Measurements from ENCODE around the gene SERINC1.

GRCh38 chr6:122470959-122472160, at the start of gene SERINC1:
TSS of gene SERINC1 (minus strand) at chr6:122471807.
- PRO-cap, result unidirectional peak, plus-strand start at chr6:122471217; bidirectional peak, plus-strand start at chr6:122471552, minus-strand start at chr6:122471497; bidirectional peak, plus-strand start at chr6:122471934, minus-strand start at chr6:122471811

DNA sequence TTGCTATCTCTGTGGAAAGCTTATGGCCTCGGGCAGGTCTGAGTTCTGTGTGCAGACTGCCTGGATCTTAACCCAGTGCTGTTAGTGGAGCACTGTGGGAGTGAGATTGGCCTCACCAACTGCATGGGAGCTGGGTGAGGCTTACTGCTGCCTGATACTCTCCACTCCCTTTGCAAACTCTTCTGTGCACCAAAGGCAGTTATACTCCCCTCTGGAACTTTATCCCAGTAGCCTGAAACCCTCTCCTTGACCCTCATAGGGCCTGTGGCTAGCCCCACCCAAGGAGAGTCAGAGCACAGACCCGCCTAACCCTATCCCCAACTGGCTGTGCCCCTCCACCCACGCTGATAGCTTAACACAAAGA, 41.4 kb upstream of the PKIB start:
- PRO-cap, result no peak

- PRO-cap, result no peak
Measured at GRCh38 chr6:125201842-125202705, 48.5 kb downstream of the TPD52L1 start.

GRCh38 chr6:125205968-125206402, 52.4 kb downstream of the TPD52L1 start:
- PRO-cap, result no peak

GRCh38 chr6:125598383-125598731, 151.1 kb upstream of the HEY2 start:
- PRO-cap, result no peak

DNA sequence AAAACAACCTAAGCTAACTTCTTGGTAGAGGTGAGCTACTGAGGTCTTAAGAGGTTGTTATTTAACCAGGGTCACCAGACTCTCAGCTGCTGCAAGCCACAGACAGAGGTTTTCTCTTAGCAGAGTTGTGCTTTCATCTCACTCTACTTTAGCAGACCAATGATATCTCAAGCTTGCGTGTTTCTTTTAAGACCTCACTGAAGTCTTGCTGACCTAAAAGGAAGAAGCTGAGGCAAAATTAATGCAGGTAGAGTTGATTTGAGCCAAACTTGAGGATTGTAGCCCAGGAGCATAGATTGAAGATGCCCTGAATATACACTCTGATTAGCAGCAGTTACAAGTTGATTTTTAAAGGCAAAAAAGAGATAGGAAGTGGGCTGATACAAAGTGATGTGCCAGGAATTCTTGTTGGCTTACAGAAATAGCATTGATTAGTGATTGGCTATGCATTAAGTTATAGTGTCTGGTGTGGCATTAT, 43.7 kb downstream of the NCOA7 start:
- PRO-cap, result no peak

- PRO-cap, result no peak
Measured at GRCh38 chr6:125884894-125885352, 71.6 kb upstream of the HINT3 start.

DNA sequence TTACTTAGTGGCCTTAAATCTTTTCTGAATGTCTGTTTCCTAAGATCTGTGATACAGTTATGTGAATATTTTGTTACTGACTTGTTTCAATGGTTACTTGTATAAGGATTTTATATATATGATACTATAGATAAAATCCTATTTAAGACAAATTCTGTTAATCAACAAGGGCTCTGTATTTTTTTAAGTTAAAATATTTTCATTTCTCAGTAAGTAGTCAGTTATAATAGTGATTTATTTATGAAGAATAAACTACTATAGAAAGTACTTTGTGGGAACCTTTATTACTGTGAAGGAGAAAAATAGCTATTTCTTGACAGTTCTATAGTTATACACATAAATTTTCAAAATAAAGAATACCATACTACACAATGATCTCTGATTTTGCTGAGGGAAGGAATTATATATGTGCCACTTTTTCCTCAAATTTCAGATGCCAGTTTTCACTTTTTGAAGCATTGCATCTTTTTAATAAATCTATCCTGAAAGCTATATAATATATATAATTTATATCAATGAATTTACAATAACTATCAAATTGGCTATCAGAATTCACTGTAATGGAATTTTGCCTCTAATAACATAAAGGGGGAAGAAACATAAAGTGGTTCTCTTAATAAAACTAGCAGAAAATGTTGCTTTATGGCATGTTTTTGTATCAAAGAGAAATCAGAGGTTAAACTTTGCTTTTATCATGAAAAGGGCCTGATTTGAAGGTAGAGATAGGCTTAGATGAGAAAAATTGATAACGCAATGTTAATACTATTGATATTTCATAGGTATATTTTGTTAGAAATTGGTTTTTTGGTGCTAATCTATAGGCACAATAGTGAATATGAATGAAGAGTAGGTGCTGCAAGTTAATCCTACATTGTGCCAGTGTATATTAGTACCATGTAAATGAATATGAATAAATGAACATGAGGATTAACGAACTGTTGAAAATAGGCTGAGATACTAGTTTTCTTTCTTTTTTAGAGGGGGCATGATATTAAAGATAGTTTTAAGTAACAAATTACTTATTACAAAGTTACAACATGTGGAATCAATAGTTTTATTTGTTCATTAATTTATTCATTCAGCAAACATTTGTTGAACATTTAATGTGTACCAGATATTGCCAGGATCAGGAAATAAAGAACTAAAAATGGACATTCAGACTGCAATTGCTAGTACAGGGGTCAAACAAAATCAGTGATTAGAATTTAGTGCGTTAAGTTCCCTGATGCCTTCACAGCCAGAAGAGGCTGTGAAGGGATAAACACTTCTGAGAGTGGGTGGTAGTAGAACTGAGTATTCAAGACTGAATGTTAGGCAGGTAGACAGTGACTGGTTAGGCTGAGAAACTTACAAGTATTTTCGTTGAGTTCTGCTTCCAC, 8.1 kb upstream of the TRMT11 start:
- PRO-cap, result no peak

GRCh38 chr6:126050985-126051740, 64.8 kb downstream of the TRMT11 start:
- PRO-cap, result no peak

DNA sequence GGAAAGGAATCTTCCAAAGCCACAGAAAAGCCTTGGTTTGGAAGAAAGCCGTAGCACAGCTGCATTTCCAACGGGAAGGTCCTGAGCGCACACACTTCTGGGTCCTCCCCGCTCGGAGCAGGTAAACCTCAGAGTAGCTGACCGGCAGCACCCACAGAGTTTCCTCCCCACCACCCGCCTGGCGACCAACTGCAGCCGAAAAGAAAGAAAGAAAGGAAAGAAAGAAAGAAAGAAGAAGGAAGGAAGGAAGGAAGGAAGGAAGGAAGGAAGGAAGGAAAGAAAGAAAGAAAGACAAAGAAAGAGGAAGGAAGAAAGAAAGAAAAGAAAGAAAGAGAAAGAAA, 898 bp upstream of the RSPO3 start:
- PRO-cap, result no peak

DNA sequence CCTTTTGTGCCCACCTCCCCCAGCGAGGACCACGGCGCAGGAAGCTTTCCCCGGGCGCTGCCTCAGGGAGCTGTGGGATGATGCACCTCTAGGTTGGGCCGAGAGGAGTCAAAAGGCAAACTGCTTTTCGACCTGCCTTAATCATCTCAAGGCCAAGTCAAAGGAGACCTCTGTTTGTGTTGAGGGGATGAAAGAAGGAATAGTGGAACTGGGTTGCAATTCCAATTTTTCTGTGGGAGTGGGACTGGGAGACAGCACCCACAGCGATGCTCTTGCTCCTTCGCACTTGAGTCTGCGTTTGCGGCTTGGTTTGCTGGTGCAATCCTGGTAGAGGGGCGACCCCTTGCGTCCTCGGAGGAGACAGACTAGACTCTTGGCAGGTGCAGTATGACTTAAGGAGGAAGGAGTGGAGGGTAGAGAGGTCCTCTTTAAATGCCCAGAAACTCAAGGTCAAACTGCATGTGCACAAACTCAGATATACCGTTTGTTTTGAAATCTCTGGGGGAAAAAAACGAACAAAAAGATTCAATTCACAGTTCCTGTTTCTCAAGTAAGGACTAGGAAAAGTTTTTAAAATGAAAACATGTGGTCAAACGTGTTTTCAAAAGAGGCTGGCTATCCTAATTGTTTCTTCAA, 2.9 kb downstream of the RSPO3 start:
- PRO-cap, result no peak

DNA sequence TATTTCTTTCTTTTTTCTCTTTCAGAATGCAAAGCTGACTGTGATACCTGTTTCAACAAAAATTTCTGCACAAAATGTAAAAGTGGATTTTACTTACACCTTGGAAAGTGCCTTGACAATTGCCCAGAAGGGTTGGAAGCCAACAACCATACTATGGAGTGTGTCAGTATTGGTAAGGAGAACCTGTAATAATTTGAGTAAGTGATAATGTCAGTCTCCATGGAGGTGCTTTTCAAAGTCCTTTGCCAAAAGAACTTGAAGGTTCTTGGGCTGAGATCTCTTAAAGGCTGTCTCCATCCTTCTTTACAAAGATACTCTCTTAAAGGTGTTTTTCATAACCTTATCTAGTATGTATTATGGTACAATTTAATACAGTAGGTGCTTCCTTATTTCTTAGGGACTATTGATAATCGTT, 31.9 kb downstream of the RSPO3 start:
- PRO-cap, result no peak

GRCh38 chr6:127268868-127269239, 2.2 kb downstream of the RNF146 start:
- PRO-cap, result no peak

- PRO-cap, result no peak
Measured at GRCh38 chr6:127343725-127344384, 446 bp upstream of the ECHDC1 start.

- PRO-cap, result no peak
Measured at GRCh38 chr6:127380444-127380793, 37.0 kb upstream of the ECHDC1 start.

GRCh38 chr6:127514605-127515342, 55.6 kb upstream of the KIAA0408 start:
- PRO-cap, result no peak

DNA sequence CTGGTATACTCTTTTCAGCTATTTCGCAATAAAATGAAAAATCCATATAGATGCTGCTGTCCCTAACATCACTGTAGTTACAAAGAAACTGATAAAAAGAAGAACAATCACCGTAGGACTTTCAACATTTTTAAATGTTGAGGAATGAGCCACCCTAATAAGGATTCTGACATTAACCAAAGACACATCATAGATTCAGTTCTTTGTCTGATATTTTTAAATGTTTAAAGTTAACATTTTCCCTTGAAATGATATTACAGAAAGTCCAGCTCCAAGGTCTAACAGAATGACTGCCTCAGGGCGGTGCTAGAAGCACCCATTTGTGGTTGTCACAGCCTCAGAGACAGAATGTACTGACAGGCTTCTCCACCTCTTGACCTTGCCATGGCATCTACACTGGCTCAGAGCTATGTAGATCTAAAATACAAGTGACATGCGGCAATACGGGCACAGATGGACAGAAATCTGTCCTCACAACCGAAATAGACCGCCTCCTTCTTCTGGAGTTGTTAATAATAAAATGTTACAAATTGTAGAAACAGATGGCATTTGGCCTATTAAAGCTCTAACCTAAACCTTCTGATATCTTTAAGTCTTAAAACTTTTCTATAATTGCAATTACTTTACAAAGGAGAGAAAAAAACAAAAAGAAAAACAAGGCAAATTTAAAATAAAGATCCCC, 167.2 kb upstream of the THEMIS start:
- PRO-cap, result no peak

GRCh38 chr6:128124428-128124994, 223.7 kb upstream of the THEMIS start:
- PRO-cap, result no peak

DNA sequence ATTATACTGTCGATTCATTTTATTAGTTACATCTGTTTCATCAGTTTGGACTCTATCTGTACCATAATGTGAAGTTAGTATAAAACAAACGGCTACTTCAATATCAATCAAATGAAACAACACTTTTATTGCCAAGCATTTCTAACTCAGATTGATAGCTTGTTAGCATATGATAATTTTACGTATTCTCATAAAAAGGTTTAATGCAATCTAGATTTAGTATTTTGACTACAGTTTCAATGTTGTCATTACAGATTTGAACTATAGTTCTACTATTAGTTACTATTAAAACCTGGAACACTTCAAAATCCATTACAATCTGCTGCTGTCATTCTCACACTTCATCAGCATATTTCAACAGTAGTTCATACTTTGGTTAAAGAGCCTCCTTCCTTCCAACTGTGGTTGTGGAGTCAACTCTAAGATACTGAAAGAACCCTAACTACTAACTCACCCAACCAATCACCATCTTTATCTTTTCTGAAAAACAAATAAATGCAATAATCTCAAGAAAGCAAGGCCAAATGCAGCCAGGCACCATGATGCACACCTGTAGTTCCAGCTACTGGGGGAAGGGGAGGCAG, 149.1 kb downstream of the PTPRK start:
- PRO-cap, result no peak

- PRO-cap, result no peak
Measured at GRCh38 chr6:128507303-128508504, 12.7 kb downstream of the PTPRK start.

Data from NALM6 (cell line).